ENCODE measurements around the gene FKBP6.

DNA sequence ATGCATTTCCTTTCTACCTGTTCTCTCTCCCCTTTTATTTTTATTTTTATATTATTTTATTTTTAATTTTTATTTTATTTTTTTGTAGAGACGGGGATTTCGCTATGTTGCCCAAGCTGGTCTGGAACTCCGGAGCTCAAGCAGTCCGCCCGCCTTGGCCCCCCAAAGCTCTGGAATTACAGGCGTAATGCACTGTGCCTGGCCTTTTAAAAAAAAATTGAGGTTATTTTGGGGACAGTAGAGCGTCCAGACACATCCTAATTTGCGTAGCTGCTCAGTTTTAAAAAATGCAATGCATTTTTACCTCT is 23.1 kb downstream of the SPDYE8 start:
- PRO-cap, 3 experiments, result no peak in any of the 3 experiments
- RAMPAGE, long total RNA, 2 experiments, result no peak in any of the 2 experiments
- RRBS, result no CpG with 5 or more reads among the region's 8 CpGs

DNA sequence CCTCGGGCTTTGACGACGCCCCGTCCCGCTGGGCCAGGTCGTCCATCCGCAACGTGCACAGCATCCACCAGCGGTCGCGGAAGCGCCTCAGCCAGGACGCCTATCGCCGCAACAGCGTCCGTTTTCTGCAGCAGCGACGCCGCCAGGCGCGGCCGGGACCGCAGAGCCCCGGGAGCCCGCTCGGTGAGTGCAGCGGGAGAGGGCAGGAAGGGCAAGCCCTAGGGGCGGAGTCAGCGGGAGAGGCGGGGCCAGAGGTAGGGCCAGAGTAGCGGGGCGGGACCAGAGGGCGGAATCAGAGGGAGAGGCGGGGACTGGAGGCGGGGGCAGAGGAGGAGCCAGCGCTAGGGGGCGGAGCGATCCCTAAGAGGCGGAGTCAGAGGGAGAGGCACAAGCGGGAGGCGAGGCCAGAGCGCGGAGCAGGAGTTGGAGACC is 73.5 kb downstream of the NSUN5 start:
- PRO-cap, 3 experiments, result no peak in any of the 3 experiments
- RAMPAGE, long total RNA, 2 experiments, result no peak in any of the 2 experiments
- RRBS, result no CpG with 5 or more reads among the region's 44 CpGs

DNA sequence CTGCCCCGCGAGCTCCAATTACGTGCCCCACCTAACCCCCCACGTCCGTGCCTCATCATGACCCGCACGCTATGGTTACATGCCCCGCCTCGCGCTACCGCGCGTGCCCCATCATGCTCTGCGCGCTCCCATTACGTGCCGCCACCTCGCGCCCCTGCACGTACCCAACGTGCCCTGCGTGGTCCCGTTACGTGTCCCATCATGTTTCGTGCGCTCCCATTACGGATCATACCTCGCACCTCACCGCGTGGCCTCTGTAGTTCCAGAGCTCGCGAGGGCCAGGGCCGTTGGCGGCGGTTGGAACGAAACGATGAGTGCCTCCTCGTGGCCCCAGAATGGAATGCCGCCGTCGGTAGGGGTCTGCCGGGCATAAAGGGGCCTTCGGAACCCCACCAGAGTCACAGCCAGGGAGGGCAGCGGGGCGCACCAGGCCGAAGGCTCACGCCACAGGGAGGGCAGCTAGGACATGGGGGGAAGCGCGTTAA is at the start of gene FKBP6:
Gene FKBP6, plus strand, starts transcription at position 199 of the 485 bp plus-strand sequence.
- PRO-cap, 3 experiments, result peak in 3 of 3 experiments; most common plus-strand start position 395 of the sequence (in 2); most common minus-strand start position 71 of the sequence (in 2)
- RAMPAGE, long total RNA, 2 experiments, result start-site peak on the plus strand in 2 of 2 experiments, centred at positions 264 to 395 of the sequence, 36 to 434 reads per replicate
- RRBS, result no CpG with 5 or more reads among the region's 49 CpGs

DNA sequence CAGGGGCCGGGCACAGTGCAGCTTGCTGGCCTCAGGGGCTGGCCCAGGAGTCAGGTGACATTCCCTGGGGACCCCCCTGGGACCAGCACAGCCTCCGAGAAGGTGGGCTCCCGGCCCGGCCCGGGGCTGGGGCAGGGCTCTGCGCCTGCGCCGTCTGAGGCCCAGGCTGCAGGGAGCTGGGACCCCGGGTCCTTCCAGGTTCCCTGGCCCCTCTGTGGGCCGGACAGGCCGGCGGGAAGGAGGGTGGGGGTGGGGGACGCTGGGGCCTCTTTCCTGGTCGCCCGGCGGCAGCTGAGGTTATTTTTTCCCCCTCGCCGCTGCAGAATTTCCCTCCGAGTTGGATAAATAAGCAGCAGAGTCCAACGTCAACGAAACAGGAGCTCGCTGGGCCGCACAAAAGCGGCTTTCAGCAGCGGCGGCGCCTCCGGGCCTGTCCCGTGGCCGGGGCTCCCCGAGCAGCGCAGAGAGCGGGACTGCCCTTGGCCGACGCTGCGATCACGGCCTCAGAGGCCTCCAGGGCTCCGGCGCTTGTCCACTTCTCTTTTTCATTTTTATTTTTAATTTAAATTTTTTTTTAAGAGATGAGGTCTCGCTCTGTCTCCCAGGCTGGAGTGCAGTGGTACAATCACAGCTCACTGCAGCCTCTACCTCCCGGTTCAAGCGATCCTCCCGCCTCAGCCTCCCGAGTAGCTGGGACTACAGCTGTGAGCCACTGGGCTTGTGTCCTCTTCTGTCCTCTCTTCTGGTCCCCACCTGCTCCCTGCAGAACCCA is 9.4 kb upstream of the FZD9 start:
- PRO-cap, 3 experiments, result no peak in any of the 3 experiments
- RAMPAGE, long total RNA, 2 experiments, result no peak in any of the 2 experiments
- RRBS, result 5% methylated on average over 20 of the region's 44 CpGs

DNA sequence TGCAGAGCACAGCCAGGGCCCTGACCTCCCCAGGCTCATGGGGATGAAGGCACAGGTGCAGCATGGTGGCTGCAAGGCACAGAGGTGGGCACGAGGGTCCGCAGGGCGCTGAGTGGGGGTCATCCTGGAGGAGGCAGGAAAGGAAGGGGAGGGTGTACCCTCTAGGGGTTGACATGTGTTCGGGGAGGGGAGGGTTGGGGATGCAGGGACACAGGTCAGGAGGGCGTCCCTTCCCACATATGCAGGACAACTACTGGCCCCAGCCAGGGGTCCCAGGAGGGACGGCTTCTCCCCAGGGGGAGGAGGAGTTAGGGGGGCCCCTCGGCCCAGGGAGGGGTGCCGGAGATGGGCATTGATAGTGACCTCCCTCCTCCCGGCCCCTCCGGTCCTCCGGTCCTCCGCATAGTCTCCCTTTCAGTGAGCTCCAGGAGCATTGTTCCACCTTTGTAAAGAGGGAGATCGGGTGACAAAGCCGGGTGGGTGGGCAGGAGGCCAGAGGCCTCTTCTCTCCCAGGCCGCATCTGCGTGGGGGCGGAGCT is 4.6 kb upstream of the FZD9 start:
- PRO-cap, 3 experiments, result no peak in any of the 3 experiments
- RAMPAGE, long total RNA, 2 experiments, result no peak in any of the 2 experiments
- RRBS, result 47% methylated on average over 4 of the region's 17 CpGs

GRCh38 chr7:73441286-73442159 is 7.9 kb downstream of the FZD9 start:
- PRO-cap, 3 experiments, result no peak in any of the 3 experiments
- RAMPAGE, long total RNA, 2 experiments, result no peak in any of the 2 experiments
- RRBS, result no CpG with 5 or more reads among the region's 9 CpGs

- PRO-cap, 3 experiments, result no peak in any of the 3 experiments
- RAMPAGE, long total RNA, 2 experiments, result no peak in any of the 2 experiments
- RRBS, result no CpG with 5 or more reads among the region's 11 CpGs
Measured at GRCh38 chr7:73442160-73442663, 8.6 kb downstream of the FZD9 start.

DNA sequence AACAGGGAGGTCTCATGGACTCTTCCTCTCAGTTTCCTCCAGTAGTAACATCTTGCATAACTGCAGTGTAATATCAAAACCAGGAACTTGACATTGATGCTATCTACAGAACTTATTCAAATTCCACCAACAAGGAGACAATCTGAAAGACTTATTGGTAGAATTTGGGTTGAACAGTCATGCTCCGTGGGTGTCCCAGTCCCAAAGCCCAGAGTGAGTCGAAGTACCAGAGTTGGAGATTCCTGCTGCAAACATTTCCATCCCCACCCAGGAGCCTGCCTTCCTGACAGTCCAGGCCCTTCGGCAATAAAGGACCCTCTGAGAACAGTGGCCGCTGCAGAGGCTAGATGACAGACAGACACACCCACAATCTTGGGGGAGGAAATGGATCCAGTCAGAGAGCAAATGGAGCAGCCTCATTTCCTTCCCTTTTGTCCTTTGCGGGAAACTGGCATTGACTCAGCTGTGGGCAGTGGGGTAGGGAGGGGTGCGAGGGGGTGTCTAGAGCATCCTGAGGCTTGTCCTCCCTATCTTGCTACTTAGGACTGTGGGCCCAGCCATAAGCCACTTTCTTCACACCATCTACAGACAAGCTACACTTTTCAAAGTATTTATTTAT is 3.5 kb upstream of the TBL2 start:
- PRO-cap, 3 experiments, result no peak in any of the 3 experiments
- RAMPAGE, long total RNA, 2 experiments, result no peak in any of the 2 experiments
- RRBS, result no CpG with 5 or more reads among the region's 6 CpGs

- PRO-cap, 3 experiments, result peak in 3 of 3 experiments; most common plus-strand start chr7:73675408 (in 2); most common minus-strand start chr7:73675241 (in 3)
- RAMPAGE, long total RNA, 2 experiments, result no peak in any of the 2 experiments
- RRBS, result no CpG with 5 or more reads among the region's 4 CpGs
Measured at GRCh38 chr7:73675035-73675899, 7.6 kb downstream of the VPS37D start.

DNA sequence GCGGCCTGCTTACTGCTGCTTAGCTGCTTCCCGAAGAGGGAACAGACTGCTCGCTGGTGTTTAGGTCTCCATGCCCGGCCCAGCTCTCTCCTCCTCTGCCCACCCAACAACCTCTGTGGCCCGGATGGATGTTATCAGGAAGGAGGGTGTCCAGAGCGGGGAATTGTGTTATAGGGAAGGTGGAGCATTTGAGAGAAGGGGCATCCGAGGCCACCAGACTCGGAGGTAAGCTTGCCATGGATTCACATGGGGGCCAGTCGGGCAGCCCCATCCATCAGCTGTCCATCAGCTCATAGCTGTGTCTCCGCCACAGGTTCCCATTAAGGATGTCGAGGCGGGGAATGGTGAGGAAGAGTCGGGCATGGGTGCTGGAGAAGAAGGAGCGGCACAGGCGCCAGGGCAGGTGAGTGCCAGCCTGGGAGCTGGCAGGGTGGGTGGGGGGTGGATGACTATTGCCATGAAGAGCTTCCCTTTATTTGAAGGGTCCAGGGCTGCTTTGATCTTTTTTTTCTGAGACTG is 14.0 kb downstream of the BUD23 start:
- PRO-cap, 3 experiments, result no peak in any of the 3 experiments
- RAMPAGE, long total RNA, 2 experiments, result no peak in any of the 2 experiments
- RRBS, result no CpG with 5 or more reads among the region's 15 CpGs

GRCh38 chr7:73708118-73709416 is 10.9 kb downstream of the STX1A start:
- PRO-cap, 3 experiments, result no peak in any of the 3 experiments
- RAMPAGE, long total RNA, 2 experiments, result no peak in any of the 2 experiments
- RRBS, result 94% methylated on average over 3 of the region's 44 CpGs

GRCh38 chr7:73773568-73774229 is 3.6 kb upstream of the CLDN3 start:
- PRO-cap, 3 experiments, result no peak in any of the 3 experiments
- RAMPAGE, long total RNA, 2 experiments, result no peak in any of the 2 experiments
- RRBS, result no CpG with 5 or more reads among the region's 7 CpGs

GRCh38 chr7:73792563-73793310 is 22.7 kb upstream of the CLDN3 start:
- PRO-cap, 3 experiments, result peak in 2 of 3 experiments; most common plus-strand start chr7:73792928 (in 2); most common minus-strand start chr7:73792697 (in 1)
- RAMPAGE, long total RNA, 2 experiments, result no peak in any of the 2 experiments
- RRBS, result no CpG with 5 or more reads among the region's 7 CpGs

GRCh38 chr7:73793413-73794060 is 23.5 kb upstream of the CLDN3 start:
- PRO-cap, 3 experiments, result no peak in any of the 3 experiments
- RAMPAGE, long total RNA, 2 experiments, result no peak in any of the 2 experiments
- RRBS, result no CpG with 5 or more reads among the region's 7 CpGs

DNA sequence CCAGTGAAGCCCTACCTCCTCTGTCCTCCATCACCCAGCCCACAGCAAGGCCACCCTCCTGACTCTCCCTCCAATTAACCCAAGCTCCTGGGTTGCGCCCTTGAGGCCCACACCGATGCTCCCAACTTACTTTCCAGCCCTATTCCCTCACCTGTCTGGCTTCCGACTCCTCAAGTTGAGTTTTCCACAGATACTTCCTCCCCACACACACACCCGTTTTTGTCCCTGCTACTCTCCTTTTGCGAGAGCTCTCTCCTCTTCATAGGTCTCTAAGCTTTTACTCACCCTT is 7.8 kb upstream of the CLDN4 start:
- PRO-cap, 3 experiments, result no peak in any of the 3 experiments
- RAMPAGE, long total RNA, 2 experiments, result no peak in any of the 2 experiments
- RRBS, result no CpG with 5 or more reads among the region's 5 CpGs

- PRO-cap, 3 experiments, result no peak in any of the 3 experiments
- RAMPAGE, long total RNA, 2 experiments, result no peak in any of the 2 experiments
- RRBS, result no CpG with 5 or more reads among the region's 7 CpGs
Measured at GRCh38 chr7:73829840-73830343, 904 bp upstream of the CLDN4 start.

DNA sequence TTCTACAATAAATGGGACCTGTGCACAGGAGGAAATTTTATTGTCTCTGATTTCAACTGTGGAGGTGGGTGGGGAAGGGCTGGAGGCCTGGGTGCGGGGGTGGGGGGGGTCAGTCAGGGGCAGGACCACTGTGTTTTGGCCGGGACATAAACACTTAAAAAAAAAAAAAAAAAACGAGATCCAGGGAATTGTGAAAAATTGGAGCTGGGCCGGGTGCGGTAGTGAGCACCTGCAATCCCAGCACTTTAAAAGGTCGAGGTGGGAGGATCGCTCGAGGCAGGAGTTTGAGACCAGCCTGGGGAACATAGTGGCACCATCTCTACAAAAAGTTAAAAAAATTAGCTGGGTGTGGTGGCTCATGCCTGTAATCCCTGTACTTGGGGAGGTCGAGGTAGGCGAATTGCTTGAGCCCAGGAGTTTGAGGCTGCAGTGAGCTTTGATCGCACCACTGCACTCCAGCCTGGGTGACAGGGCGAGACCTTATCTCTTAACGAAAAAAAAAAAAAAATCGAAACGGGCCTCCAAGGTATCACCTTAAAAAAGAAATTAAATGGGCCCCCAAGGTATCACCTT is 1.9 kb downstream of the CLDN4 start:
- PRO-cap, 3 experiments, result no peak in any of the 3 experiments
- RAMPAGE, long total RNA, 2 experiments, result no peak in any of the 2 experiments
- RRBS, result no CpG with 5 or more reads among the region's 15 CpGs

GRCh38 chr7:74042948-74044067 is 15.3 kb downstream of the ELN start:
- PRO-cap, 3 experiments, result no peak in any of the 3 experiments
- RAMPAGE, long total RNA, 2 experiments, result no peak in any of the 2 experiments
- RRBS, result 80% methylated on average over 5 of the region's 29 CpGs

- PRO-cap, 3 experiments, result no peak in any of the 3 experiments
- RAMPAGE, long total RNA, 2 experiments, result no peak in any of the 2 experiments
- RRBS, result no CpG with 5 or more reads among the region's 2 CpGs
Measured at GRCh38 chr7:74053464-74053945, 25.5 kb downstream of the ELN start.

DNA sequence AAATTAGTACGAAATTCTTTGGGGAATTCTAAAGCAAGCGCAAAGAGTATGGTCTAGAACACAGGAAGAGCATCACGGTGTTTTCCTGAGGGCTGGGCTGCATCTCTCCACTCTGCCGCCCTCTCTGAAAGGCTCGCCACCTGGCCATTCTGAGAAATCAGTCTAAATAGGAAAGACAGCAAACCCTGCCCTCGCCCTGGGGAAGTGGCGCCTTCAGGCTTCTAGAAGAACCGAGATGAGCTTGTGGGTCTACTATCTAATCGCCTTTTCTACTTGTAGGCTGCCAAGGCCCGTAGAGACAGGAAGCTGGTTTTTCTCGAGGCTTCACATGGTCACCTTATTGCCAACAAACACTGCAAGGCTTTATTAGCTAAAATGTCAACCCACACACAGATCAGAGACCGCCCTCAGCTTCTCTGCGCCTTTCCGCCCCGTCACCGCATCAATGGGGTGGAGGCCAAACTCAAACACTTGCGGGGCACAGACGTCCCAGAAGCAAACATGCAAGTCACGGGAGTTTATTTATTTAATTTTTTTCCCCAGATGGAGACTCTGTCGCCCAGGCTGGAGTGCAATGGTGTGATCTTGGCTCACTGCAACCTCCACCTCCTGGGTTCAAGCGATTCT is 21.5 kb downstream of the LAT2 start:
- PRO-cap, 3 experiments, result no peak in any of the 3 experiments
- RAMPAGE, long total RNA, 2 experiments, result no peak in any of the 2 experiments
- RRBS, result no CpG with 5 or more reads among the region's 21 CpGs